Placental pericyte (primary cell): ENCODE data around the gene B3GALNT1.

GRCh38 chr3:158105504-158106156 is 590 bp downstream of the SHOX2 start:
- CAGE, long polyA plus RNA: no peak

- CAGE, long polyA plus RNA: no peak
Observed at GRCh38 chr3:158336930-158337335, 227.0 kb downstream of the RSRC1 start.

DNA sequence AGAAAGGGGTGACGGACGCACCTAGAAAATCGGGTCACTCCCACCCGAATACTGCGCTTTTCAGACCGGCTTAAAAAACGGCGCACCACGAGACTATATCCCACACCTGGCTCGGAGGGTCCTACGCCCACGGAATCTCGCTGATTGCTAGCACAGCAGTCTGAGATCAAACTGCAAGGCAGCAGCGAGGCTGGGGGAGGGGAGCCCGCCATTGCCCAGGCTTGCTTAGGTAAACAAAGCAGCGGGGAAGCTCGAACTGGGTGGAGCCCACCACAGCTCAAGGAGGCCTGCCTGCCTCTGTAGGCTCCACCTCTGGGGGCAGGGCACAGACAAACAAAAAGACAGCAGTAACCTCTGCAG is 9.6 kb upstream of the GFM1 start:
- CAGE, long polyA plus RNA: no peak

DNA sequence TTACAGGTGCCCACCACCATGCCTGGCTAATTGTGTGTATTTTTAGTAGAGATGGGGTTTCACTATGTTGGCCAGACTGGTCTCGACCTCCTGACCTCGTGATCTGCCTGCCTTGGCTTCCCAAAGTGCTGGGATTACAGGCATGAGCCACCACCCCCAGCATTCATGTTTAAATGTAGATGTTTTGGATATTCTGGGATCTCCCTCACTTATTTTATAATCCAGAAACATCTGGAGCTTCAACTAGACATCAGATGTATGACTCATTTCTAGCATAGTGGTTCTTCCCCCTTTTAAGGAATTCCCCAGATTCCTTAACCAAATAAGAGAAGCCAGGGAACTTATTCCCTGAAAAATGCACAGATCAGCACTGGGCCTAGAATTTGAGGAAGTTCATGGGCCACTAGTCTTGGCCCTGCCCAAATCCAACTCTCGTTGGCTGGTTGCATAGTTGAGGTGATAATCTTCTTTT is 20.5 kb downstream of the RARRES1 start:
- CAGE, long polyA plus RNA: no peak

DNA sequence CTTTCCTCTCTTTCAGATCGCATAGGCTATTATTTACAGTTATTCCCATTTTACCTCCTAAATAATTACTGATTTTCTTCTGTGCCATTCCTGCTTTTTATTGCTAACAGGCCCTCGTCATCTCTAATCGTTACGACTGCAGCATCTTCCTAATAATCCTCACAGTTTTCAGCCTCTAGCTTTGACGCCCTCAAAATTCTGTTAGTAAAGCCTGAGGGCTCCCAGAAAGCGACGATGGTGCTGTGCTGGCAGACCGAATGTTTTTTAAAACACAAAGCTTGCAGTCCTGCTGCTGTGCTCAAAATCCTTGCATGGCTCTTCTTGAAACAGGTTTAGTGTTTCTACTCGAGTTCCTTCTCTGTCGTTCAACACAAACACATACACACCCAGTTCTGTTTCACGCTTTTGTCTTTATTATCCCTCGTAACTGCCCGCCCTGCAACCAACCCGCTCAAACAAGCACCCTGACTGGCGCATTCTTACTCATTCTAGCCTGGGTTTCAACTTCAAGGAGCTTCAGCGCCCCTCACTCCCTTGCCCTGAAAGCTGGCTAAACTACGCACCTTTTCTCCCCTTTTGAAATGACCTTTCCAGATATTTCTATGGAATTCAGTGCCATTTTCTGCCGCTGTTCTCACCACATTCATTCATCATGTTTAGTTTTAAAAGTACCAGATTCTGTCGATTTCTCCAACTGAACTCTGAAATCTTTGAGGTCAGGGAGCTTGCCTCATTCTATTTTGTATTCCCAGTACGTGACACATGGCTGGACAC is 800 bp upstream of the MFSD1 start:
- CAGE, long polyA plus RNA: no peak

DNA sequence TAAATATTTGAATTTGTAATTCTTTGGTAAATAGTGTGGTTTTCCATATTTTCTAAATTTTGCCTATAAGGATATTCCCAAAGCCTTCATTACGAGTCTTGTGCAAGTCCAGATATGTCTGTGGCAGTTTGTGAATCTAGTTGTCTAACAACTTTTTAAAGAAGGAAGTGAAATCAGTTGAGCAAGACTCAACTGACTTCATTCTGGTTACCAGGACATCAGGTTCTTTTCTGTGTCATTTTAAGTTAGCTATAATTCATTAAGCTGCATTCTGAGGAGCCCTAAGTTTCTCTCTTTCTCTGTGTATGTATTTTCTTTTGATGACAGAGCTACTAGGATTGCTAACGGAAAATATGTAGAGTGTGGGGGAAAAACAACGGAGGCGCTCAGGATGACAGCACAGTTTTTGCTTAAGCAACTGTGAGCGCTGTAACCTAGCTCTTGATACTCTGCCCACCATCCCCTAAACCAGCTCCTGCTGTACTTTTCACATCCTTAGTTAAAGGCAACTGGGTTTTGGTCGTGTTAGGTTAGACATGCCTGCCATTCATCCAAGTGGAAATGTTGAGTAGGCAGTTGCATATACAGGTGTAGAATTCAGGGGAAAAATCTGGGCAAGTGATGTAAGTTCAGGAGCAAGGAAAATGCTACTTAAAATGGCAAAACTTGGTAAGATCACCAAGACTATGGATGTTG is 9.1 kb downstream of the MFSD1 start:
- CAGE, long polyA plus RNA: no peak

- CAGE, long polyA plus RNA: no peak
Observed at GRCh38 chr3:158819288-158819845, 17.5 kb downstream of the MFSD1 start.

DNA sequence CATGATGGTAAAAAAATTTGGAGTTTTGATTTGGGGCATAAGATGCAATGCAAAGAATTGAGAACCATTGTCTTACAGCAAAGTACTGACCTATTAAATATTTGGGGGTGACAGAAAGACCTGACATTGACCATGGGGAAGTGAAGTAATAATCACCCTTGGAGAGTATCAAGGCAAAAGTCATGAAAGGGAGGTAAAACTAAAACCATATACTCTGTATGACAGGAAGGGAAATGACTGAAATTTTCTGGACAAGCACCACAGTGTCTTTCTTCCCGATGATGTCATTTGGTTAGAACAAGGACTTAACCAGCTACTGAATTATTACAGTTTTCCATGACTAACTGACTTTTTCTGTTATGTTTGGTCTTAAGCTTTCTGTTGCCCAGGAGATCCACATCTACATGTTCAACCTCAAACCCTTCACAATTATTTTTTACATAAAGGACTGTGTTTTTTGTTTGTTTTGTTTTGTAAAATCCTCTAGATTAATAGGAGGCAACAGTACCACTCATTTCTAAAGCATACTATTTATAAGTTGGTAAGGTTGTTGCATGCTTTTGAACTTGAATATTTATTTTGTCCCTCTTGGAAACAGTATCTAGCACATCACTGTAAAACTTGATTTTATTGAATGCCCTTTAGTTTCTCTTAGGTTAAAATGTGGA is 428.5 kb upstream of the C3orf80 start:
- CAGE, long polyA plus RNA: no peak

DNA sequence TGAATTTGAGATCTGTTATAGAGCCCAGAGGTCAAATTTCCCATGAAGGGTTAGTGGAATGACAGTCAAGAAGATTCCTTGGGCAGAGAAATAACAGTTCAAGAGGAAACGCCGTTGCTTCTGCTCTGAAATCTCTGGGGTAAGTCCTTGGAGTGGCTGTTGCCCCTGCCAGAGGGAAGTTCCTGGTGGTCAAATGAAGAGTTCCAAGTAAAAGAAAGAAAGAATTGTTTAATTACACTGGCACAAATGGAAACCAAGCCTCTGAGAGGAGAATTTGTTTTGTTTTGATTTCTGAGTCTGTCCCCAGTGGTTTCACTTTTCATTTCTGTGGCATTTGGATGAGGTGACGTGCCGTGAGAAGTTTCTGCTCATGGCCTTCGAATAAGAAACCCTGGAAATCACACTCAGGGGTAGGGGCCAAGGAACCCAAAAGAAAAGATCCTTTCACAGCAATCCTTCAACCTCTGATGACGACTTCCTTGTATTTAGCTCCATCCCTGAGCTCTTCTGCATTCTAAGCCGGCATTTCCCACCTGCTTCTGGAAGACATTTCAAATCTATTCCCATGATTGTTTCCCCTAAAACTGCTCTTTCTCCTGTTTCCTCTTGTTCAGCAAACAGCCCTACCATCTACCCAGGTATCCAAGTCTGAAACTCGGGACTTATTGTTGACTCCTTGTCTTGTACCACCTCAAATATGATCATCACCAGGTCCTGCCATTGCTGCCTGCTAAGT is 313.9 kb upstream of the C3orf80 start:
- CAGE, long polyA plus RNA: no peak

GRCh38 chr3:159978178-159978890 is 246.9 kb upstream of the C3orf80 start:
- CAGE, long polyA plus RNA: no peak

DNA sequence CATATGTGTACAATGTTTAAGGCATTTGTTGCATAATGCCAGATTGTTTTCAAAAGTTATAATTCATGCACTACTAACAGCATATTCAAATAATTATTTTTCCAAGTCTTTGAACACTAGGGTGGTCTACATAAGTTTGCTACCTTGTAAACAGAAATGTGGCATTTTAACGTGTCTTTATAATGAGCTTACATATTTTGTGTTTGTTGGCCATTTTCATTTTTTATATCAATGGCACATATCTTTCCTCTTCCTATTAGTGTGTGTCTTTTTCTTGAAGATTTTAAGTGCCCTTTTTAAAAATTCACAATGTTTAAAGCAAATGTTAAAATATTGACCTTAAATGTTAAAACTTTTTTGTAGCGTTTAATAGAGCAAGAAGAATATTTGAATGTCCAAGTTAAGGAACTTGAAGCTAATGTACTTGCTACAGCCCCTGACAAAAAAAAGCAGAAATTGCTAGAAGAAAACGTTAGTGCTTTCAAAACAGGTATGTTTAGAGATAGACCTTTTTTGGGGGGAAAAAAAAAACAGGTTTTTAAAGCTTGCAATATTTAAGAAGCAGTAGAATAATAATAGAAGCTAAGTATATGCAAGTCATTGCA is 23.8 kb downstream of the TRIM59 start:
- CAGE, long polyA plus RNA: no peak

- CAGE, long polyA plus RNA: no peak
Observed at GRCh38 chr3:160816878-160817508, 61.0 kb downstream of the PPM1L start.

GRCh38 chr3:160840344-160840760 is 84.3 kb downstream of the PPM1L start:
- CAGE, long polyA plus RNA: no peak

DNA sequence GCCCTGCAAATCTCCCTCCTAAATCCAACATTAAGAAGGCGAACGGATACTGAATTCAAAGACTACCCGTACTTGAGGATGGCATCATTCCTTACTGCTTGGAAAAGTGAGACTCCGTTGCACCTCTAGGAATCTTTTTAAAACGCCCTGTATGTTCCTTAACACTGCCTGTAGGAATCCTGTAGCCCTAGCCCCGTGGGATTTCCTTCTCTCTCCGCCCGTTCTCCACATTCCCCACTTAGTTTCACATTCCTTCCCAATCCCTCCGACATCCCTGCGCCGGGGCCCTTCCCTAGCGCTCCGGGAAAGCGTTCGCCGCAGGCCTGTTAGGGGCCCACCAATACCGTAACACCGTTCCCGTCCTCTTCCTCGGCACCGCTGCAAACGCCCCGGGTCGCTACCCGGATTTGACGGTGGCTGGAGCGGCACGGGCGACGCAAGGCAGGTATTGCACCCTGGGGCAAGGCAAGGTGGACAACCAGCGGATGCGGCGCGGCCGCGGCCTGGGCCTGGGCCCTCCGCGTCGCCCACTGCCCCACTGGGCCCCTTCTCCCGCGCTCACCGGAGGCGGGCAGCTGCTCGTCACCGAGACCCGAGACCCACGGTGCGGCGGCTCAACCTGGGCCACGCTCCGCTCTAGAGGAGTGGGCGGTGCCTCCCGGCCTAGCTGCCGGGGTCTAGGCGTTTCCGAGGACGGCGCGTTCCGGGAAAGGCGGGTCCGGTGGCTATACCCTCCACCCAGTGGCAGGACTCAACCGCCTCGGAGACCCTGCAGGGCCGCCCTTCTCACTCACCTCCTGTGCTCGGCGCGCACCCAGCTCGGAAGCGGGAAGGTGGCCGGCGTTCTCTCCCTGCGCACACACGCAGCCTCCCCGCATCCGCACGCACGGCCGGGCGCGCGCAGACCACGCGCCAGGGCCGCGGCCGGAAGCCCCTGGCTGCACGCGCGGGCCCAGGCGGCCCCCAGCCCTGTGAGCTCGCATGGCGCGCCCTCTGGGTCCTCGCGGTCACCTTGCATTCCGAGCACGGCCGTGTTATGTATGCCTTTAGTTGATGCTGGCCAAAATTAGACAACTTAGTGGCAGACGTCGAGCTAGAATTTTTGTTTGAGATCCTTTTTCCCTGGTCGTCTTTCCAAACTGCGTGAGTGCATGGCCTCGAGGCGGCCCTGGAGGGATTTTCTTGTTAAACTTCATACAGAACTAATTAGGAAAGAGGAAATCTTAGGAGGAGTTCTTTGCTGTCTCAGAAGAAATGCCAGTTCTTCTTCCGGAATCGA is at the start of gene B3GALNT1:
B3GALNT1 (minus strand) TSS at position 909 of the 1,279 bp plus-strand sequence.
- CAGE, long polyA plus RNA: no peak

- CAGE, long polyA plus RNA: no peak
Observed at GRCh38 chr3:161252957-161253645, 32.0 kb downstream of the NMD3 start.

DNA sequence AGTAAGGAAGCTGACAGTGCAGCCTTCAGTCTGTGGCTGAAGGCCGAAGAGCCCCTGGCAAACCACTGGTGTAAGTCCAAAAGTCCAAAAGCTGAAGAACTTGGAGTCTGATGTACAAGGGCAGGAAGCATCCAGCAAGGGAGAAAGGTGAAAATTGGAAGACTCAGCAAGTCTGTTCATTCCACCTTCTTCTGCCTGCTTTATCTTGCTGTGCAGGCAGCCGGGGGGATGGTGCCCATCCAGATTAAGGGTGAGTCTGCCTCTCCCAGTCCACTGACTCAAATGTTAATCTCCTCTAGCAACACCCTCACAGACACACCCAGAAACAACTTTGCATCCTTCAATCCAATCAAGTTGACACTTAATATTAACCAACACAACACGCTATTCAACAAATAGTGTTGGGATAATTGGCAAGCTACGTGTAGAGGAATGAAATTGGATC is 61.3 kb downstream of the NMD3 start:
- CAGE, long polyA plus RNA: no peak

DNA sequence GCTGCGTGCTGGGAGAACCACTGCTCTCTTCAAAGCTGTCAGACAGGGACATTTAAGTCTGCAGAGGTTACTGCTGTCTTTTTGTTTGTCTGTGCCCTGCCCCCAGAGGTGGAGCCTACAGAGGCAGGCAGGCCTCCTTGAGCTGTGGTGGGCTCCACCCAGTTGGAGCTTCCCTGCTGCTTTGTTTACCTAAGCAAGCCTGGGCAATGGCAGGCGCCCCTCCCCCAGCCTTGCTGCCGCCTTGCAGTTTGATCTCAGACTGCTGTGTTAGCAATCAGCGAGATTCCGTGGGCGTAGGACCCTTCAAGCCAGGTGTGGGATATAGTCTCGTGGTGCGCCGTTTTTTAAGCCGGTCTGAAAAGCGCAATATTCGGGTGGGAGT is 914.6 kb downstream of the OTOL1 start:
- CAGE, long polyA plus RNA: no peak

DNA sequence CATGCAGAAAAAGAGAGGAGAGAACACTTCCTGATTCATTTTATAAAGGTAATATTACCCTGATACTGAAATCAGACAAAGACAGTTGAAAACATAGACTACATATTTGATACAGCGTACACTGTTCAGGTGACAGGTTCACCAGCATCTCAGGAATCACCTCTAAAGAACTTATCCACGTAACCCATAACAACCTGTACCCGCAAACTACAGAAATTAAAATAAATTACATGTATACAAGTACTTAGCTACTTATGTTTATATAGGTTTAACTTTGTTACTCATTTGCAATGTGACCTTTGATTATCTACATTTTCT is 47.5 kb downstream of the SLITRK3 start:
- CAGE, long polyA plus RNA: no peak

DNA sequence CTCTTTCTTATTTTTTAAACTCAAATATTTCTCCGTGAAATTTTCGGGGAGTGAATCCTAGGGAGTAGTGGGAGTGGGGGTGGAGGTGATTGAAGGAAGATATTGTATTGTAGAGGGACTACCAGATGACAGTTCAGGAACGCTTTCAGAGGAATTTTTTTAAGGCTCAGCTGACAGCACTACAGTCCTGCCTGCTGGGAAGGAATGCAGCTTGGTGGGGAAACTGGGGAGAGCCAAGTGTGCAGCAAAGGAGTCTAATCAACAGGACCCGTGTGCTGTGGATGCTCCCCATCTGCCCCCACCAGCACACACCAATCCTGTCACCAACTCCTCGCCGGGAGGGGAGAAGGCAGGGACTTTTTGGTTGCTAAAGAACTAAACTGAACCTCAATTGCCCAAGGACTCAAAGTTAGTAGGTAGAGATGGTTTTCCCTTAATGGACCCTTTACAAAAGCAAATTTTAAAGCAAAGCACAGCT is 2.3 kb downstream of the SLITRK3 start:
- CAGE, long polyA plus RNA: no peak

DNA sequence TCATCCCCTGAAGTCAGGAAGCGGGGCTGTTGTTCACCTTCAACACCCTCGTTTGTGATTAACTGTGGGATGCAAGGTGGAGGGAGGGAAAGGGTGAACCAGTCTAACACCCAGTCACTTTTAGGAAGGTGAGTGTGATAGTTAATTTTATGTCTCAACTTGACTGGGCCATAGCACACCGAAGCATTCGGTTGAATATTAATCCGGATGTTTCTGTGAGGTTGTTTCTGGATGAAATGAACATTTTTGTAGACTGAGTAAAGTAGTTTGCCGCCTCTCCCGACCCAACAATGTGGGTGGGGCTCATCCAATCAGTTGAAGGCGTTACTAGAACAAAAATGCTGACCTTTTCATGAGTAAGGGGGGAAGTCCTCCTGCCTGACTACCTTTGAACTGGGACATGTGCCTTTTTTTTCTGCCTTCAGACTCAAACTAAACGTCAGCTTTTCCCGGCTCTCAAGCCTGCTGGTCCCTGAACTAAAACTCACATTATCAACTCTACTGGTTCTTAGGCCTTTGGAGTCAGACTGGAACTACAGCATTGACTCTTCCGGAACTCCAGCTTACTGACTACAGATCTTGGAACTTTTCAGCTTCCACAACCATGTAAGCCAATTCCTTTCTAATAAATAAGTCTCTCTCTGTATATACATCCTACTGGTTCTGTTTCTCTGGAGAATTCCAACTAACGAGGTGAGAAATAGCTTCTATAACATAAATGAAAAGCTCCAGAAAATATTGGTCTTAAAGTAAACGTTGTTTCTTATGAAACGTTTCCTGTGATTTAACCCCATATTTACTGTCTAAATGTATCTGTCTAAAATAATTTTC is 264.1 kb upstream of the SLITRK3 start:
- CAGE, long polyA plus RNA: no peak